Endothelial cell (in vitro differentiated cells): ENCODE data around the gene MEI1.

GRCh38 chr22:41181497-41181814 lies 23.7 kb upstream of the L3MBTL2 start:
- PRO-cap = no peak

DNA sequence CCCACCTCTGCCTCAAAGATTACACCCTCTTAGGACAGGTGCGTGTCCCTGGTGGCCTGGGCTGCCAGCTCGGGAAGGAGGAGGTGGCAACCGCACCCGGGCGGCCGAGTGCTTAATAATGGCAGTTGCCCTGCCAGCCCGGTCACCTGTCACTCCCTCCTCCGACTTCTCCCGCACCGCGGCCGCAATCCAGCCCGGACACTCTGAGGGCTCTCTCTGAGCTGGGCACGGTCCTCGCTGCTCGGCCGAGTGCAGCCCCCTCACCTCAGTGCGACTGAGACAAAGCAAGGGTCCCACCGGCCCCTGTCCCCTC lies 8.2 kb upstream of the L3MBTL2 start:
- PRO-cap = no peak

DNA sequence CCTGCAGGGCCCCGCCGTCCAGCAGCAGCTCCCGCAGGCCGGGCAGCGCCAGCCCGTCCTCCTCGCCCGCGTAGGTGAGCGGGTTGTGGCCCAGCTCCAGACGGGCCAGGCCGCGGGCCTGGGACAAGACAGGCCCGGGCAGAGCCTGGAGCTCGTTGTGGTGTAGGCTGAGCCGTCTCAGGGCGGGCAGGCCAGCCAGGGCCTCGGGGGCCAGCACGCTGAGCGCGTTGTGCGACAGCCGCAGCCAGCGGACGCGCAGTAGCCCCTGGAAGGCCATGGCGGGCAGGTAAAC lies 2.5 kb downstream of the CHADL start:
- PRO-cap = no peak

DNA sequence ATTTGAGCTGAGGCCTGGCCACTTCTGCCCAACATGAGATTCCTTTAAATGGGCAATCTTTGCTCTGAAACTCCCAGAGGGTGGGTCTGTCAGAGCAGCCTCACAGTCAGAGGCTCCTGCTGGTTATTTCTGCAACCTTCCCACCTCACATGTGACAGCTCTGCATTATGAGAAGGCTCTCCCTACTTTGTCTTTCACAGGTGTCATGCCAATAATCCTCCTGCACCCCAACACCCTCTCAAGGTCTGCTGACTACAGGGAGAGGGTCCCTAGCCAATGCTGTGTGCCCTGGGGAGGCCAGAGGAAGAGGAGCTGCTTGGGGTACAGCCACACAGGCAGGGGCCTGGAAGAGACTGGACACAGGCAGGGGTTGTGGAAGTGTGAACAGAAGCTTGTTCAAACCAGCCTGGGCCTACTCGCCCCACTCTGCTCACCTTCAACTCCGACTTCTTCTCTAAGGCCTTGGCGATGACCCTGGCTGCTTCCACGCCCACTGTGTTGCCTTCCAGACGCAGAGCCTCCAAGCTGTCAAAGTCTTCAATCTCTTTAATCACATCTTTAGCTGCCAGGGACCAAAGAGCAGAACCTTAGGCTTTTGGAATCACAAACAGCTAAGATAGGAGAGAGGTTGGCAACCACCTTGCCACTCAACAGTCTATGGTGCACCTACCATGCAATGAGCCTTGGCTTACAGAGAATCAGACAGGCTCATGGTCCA lies 11.7 kb downstream of the RANGAP1 start:
- PRO-cap = no peak

DNA sequence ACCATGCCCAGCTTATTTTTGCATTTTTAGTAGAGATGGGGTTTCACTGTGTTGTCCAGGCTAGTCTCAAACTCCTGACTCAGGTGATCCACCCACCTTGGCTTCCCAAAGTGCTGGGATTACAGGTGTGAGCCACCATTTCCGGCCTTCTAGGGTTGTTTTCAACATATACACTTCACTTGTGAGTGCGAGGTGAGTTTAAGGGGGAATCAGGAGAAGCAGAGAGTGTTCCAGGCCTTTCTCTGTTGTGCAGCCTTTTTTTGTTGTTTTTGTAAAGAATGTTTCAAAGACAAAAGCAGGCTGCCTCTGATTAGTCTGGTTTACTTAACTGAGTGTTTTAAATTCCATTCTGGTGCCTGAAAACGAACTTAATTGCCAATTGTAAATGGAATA lies 4.4 kb upstream of the RANGAP1 start:
- PRO-cap = no peak

DNA sequence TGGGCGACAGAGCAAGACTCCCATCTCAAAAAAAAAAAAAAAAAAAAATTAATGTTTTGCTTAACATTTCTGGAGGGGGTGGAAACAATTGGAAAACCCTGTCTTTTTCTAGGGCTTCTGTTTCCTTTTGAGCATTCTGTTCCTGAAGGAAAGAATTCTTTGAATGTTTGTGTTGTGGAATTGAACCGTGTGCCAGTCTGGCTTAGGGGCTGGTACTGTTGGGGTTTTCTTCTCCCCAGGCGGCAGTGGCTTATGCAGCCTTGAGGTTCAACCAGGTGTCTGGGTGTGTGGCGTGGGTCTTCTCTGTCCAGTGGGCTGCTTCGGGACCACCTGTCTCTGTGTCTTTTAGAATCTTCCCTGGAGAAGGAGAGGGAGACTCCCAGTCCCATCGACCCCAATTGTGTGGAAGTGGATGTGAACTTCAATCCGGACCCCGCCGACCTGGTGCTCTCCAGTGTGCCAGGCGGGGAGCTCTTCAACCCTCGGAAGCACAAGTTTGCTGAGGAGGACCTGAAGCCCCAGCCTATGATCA lies 12.1 kb downstream of the TEF start:
- PRO-cap = no peak

- PRO-cap = no peak
These were observed 15.2 kb downstream of the TOB2 start for GRCh38 chr22:41431336-41431911.

DNA sequence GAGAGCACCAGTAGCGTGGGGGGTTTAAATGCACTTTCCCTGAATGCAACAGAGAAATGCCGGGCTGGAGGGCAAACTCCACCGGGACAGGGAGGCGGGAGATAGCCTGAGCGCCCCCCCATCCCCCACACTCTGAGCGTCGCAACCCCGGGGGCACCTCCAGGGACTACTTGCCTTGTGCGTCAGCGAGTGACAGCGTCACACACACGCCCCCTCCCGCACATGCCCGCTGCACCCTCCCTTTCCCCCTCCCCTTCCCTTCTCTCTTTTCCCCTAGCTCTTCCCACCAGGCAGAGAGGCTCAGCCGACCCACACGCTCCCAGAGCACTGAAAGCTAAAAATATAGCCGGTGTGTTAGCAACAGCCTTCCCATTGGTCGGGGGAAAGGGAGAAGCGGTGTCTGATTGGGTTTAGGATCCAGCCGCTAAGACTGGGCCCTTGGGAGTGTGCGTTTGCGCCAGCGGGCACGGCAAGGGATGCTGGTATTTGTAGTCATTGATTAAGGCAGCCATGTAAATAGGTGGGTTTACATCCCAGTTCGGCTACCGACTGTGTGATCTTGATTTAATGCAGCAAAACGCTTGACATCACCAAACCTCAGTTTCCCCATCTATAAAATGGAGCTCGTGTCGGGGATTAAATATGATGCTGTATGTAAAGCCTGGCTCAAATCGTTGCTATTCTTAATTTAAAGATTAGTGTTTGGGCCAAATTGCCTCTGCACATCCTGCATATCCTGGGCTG lies 1.8 kb upstream of the TOB2 start:
- PRO-cap = bidirectional peak, plus-strand start at position 495 of the sequence, minus-strand start at position 134 of the sequence

- PRO-cap = no peak
These were observed 32.7 kb downstream of the POLR3H start for GRCh38 chr22:41511504-41512093.

DNA sequence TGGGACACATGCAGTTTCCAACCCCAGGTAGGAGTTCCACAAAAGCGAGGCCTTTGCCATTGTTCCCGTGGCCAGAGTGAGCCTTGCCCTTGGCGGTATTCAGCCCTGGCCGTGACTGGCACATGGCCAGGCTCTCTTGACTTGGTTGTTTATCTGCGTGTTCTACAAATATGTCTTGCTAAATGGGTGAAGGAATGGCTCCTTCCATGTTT lies 20.1 kb downstream of the POLR3H start:
- PRO-cap = no peak

DNA sequence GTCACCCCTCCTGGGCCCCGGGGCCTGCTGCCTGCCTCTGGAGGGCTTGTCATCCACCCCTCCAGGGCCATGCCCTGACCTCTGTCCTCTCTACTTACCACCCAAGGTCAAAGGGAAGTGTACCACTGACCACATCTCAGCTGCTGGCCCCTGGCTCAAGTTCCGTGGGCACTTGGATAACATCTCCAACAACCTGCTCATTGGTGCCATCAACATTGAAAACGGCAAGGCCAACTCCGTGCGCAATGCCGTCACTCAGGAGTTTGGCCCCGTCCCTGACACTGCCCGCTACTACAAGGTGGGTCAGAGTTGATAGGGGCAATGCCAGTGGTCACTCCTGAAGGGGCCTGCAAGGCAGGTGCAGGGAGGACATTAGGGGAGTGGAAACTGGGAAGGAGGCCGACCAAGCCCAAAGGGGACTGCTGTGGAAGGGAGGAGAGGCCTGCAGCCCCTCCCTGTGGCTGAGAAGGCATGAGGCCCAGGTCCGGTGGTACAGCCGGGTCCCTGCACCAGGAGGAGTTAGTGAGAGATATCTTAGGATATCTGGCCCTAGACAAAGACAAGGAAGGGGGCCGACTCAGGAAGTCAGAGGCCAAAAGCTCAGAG lies 18.0 kb downstream of the POLR3H start:
- PRO-cap = no peak

DNA sequence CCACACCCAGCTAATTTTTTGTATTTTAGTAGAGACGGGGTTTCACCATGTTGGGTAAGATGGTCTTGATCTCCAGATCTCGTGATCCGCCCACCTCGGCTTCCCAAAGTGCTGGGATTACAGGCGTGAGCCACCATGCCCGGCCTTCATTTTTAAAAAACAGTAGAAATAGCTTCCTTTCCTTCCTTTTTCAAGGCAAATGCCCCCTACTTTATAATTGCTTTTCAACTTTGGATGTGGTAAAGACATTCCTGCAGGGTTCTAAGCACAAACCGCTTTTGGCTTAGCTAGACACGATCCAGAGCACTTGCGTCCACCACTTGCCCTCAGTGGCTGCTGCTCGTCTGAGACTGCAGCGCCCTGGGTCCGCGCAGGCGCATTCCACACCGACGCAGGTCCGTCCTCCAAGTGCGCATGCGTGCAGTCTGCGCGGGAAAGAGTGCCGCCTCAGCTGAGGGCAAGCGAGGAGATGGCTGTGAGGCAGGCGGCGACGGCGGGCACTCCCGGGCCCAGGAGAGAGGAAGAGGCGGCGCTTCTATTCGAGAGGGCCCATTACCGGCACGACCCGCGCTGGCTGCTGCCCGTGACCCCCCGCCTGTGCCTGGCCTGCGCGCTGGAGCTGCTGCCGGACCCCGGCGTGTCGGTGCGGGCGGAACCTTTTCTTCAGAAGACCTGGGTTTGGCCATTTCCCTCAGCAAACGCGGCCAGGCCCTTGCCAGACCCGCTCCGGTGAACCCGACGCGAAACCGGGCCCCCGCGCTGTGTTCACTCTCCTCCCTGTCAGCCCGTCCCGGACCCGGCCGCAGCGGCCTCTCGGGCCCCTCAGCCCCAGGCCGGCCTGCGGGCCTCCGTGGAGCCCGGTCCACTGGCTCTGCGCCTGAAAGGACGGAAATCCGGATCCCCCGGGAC lies at the start of gene MEI1:
MEI1 (plus strand) TSS at position 434 of the 909 bp plus-strand sequence.
- PRO-cap = no peak

GRCh38 chr22:41841211-41841720 lies 8.4 kb downstream of the SREBF2 start:
- PRO-cap = no peak

GRCh38 chr22:41843219-41844506 lies 10.8 kb downstream of the SREBF2 start:
- PRO-cap = no peak

DNA sequence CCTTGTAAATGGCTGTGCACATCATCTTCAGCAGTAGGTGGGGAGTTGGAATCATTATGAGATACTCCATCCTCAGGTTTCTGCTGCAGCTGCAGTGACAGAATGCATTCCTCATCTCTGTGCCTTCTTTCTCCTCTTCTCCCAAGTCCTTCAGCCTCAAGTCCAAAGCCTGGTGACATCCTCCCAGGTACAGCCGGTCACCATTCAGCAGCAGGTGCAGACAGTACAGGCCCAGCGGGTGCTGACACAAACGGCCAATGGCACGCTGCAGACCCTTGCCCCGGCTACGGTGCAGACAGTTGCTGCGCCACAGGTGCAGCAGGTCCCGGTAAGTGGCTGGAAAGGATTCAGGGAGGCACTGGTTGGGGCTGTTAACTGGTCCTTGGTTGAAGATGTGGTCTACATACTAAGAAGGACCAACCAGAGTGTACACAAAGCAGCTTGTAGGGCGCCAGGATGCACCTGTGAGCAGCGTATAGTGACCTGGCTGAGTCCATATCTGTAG lies 35.6 kb downstream of the SREBF2 start:
- PRO-cap = no peak

DNA sequence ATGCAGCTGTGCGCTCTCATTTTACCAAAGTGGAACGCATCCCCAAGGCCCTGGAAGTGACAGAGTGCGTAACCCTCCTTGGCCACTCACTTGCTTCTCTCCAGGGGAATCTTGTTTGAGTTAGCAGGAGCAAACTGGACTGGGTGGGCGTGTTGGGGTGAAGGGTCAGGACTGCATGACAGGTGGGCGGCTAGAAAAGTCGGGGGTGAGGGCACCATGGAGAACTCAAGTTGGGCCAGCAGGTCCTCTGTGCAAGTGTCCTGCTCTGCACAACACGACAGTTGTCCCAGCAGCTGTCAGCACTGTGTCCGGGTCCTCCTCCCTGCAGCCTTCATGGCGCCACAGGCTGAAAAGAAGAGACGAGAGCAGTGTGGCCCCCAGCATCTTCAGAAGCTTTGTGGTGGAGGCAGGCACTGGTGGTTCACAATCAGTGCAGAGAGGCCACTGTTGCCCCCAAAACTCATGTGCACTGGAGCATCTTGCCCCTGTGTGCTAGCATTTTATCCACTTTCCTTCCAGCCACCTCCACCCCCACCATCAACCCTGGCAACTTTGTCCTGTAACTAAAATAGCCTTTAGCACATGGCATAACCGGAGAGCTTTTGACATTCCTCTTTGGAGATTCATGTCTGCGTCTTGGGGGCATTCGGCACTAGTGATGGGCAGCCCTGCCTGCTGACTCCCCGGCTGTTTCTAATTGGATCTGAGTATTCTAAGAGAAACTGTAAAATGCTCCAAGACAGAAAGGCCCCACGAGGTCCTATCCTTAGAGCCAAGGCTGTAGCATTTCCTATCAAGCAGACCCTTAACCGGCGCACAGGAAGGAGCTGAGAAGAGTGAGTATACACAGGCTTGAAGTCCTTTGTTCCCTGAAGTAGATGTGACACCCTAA lies 15.9 kb downstream of the SHISA8 start:
- PRO-cap = no peak

- PRO-cap = no peak
These were observed 1.1 kb upstream of the SHISA8 start for GRCh38 chr22:41915762-41916540.

DNA sequence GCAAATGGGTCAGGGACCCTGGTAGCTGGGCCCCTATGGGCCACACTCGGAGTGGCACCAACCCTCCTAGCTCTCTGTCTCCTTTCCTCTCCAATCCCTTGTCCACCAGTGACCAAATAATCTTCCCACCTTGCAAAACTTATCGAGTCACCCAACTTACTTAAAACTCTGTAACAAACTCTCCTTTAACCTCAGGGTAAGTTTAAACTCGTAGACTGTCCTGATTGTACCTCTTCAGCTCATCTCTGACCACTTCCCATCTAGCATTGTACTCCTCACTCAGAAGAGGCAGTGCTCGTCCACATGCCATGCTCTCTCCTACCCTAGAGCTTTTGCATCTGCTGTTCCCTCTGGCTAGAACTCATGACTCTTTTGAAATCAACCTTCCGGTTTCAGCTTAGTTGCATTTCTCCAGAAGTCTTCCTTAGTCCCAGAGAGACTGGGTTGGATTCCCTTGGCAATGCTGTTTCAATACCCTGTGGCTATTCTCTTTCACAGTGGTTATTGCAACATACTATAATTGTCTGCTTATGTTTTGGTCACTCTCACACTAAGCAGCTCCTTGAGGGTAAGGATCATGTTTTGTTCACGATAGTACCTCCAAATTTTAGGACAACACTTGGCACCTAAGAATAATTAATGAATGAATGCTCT lies 14.2 kb downstream of the SEPTIN3 start:
- PRO-cap = no peak

- PRO-cap = no peak
These were observed 30.5 kb upstream of the CYP2D6 start for GRCh38 chr22:42160806-42161736.

- PRO-cap = no peak
These were observed 22.6 kb upstream of the TCF20 start for GRCh38 chr22:42293125-42293341.